LHCN-M2 (cell line): Measurements from ENCODE around the gene OIP5.

GRCh38 chr15:41115066-41115387 is 1.1 kb downstream of the INO80 start:
- RAMPAGE, long total RNA: no peak

DNA sequence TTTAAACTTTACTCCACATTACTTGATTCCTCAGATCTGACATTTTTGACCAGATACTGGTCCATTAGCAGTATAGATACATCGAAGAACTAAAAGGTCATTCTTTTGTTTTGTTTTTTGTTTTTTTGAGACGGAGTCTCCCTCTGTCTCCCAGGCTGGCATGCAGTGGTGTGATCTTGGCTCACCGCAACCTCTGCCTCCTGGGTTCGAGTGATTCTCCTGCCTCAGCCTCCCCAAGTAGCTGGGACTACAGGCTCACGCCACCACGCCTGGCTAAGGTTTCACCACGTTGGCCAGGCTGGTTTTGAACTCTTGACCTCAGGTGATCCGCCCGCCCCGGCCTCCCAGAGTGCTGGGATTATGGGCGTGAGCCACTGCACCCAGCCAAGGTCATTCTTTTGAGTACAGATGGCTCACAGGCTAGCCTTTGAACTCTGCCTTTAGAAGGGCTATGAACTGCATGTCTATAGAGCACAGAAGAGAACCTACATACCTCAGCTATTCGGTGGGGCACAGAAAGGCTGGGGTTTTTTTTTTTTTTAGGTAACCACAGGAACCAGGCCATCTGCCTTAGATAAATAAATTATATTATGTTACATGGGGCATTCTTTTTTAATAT is 28.7 kb downstream of the CHP1 start:
- RAMPAGE, long total RNA: no peak

DNA sequence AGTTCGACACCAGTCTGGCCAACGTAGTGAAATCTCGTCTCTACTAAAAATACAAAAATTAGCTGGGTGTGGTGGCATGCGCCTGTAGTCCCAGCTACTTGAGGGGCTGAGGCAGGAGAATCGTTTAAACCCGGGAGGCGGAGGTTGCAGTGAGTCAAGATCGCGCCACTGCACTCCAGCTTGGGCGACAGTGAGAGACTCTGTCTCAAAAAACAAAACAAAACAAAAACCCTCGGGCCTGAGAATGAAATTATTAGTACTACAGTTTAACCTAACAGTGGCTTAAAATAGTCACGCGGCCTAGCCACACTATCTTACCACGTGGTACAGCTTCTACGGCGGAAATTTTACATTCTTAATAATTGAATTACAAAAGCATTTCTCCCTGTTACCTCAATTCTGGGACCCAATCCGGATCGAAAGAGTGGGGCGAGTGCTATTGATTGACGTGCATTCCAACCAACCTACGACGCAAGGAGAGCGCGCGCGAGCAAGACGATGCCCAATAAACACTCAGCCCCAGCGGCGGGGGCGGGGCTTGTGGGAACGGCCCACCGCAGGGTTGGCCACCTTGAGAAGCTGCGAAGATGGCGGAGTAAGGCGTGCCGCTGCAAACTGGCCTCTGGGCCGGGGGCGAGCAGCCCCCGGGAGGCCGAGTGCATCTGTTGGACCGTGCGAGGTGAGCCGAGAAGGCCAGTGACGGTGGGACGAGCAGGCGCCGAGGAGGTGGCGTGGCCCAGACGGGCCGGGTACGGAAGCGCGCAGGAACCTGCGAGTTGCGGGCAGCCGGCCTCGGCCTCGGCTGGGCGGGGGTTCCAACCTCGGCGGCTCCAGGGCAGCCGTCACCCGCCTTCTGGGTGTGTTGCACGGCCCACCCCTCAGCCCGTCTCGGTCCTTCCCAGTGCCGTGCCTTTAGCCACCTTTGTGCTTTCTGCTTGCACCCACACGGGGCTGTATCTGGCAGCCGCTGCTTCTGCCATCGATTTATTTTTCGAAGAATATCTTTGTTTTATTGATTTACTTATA is 48.6 kb downstream of the OIP5 start:
- RAMPAGE, long total RNA: no peak

DNA sequence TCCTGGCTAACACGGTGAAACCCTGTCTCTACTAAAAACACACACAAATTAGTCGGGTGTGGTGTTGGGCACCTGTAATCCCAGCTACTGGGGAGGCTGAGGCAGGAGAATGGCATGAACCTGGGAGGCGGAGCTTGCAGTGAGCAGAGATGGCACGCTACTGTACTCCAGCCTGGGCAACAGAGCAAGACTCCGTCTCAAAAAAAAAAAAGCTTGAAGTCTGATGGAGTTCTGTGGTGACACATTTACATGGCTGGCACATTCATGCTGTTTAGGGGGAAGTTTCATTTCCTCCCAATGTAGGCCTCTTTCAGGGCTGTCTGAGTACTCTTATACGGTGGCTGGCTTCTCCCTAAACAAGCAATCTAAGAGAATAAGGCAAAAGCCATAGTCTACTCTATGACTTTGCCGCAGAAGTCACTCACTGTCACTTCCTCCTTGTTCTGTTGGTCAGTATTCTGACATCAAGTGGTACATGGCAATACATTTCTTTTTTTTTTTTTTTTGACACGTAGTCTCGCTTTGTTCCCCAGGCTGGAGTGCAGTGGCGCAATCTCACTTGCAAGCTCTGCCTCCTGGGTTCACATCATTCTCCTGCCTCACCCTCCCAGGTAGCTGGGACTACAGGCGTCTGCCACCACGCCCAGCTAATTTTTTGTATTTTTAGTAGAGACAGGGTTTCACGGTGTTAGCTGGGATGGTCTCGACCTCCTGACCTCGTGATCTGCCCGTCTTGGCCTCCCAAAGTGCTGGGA is 41.2 kb downstream of the OIP5 start:
- RAMPAGE, long total RNA: no peak

- RAMPAGE, long total RNA: start-site peak on the minus strand at chr15:41332573-41332579, 18 reads
These were observed at the start of gene OIP5 for GRCh38 chr15:41332197-41333058. Gene OIP5 (minus strand): TSS chr15:41332591.

DNA sequence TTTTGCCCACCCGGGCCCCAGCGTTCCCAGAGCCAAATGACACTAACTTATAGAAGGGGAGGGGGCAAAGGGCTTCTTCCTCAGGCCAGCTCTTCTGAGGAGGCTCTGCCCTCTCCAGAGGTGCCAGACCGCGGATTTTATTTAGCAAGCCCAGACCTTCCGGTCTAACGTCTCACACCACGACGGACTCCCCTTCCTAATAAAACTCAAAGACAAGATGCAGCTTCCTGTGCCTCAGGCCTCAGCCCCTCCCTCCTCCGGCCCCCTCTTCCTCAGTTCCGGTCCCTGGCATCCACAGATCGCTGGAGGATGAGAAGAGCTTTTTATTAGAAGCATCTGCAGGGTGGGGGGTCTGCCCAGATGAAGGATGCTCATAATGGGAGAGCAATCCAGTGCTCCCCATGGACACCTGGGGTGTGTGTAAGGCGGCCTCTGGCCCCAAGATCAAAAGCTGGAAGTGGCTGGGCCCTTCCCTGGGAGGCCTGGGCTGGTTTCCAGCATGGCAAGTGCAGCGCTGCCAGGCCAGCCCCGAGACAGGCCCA is 9.7 kb downstream of the ITPKA start:
- RAMPAGE, long total RNA: no peak

DNA sequence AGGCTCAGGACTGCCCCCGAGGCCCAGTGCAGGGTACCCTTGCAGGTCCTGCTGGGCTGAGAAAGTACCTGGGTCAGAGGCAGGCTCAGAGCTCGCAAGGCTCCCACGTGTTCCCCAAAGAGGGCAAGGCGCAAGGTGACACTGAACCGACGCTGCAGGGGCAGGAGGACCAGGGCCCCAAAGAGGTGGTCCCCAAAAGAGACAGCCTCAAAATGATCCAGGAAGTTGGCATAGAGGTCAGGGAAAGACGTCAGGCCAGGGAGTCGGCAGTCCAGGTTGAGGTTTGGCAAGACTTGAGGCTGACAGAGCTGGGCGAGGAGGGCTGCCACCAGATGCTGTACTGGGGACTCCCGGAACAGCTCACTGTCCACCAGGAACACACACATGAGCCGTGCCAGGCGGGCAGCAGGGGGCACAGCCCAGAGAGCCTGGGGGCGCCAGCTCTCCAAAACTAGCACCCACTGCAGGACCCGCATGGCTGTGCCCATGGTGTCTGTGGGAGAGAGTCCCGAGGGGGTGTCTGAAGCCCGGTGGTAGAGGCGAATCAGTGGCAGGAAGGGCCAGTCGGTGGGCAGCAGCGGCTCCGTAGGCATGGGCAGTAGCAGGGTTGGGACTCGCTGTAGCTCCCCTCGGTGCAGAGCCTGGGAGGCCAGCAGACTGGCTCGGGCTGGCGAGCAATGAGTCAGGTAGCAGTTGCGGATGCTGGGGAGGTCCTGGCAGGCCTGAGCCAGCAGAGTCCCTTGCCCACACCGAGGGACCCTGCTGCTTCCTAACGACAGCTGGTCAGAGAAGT is 6.9 kb upstream of the LTK start:
- RAMPAGE, long total RNA: no peak

GRCh38 chr15:41523528-41524689 is 10.3 kb upstream of the LTK start:
- RAMPAGE, long total RNA: no peak

DNA sequence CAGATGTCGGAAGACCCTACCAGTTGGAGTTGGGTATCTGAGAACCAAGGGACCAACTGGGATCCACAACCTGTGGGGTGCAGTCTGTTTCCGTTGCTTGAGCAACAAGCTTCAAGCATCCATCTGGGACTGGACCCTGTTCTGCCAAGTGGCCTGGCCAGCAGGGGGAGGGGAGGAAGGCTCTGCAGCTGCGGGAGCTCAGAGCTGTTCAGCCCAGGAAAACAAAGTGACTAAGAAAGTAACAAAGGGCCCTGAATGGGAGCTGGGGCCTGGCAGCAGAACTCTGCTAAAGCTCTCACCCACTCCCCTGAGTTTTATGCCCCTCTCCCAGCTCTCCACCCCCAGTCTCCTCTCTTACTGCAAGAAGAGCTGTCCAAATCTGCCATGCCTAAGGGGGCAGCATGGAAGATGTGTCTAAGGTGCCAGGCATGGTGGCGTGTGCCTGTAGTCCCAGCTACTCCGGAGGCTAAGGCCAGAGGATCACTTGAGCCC is 2.8 kb downstream of the TYRO3 start:
- RAMPAGE, long total RNA: no peak

DNA sequence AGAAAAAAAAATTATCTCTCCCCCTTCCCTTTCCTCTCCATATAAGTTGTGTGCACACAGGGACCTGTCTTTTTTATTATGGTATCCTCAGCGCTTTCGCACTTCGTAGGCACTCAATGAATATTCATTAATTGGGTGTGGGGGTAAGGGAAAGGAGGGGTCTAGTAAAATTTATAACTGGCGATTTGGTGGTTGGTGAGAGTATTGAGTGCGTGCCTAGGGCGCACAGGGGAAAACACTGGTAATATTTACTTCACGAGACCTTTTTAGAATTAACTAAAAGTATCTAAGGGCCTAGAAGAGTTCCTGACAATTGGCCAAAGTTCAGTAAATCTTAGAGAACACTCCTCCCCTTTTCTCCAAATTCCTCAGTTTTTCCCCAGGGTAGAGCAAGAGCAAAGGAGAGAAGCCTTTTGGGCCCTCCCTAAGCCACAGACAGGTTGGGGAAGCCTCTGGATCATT is 25.7 kb downstream of the TYRO3 start:
- RAMPAGE, long total RNA: no peak

GRCh38 chr15:41669363-41670106 is 104.7 kb upstream of the MAPKBP1 start:
- RAMPAGE, long total RNA: no peak

DNA sequence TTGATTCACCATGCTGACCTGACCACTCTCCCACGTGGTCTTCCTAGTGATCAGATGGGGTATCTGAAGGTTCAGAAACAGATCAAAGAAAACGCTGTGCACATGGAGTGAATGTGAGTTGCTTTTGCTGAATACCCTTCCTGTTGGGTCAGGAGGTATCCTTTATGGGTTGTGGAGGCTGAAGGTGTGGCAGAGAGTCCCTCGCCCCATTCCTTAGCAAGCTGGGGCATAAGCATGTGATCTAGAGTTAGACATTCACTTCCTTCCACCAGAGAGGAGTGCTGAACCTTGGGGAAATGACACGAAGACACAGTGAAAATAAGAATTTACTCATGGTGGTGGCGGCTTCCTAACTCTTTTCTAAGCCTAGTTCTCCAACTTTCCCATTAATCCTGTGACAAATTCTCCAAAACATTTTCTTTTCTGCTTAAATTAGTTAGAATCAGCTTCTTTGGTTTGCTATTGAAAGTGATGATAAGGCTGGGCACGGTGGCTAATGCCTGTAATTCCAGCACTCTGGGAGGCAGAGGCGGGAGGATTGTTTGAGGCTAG is 27.9 kb upstream of the SPTBN5 start:
- RAMPAGE, long total RNA: no peak

- RAMPAGE, long total RNA: no peak
These were observed 31.6 kb upstream of the SPTBN5 start for GRCh38 chr15:41925072-41926160.

DNA sequence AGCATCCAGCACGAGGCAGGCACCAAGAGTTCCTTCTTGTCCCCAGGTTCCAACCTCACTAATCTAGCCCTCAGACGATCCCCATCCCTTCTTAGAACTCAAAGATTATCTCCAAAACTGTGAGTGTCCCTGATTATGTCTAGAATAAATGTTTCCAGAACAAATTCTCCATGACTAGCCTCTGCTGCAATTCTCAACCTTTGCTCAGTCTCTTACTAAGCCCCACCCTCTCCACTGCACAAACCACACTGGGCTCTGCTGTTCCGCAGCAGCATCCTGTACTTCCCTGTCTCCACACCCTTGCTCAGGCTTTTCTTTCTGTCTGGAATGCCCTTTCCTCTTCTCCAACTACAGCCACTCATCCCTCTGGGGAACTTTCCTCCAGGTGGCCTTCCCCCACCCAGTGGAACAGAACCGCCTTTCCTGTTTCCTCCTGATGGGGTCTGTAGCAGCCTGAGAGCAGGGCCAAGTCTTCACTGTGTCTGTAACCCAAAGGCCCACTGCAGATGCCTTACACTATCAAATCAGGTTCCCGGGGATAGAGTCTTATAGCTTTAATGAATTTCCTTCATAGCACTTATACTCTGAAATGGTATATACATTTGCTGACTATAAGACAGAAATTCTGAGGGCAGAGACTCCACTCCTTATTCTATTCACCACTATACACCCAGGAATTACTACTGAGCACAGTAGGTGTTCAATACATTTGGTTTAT is 32.8 kb upstream of the SPTBN5 start:
- RAMPAGE, long total RNA: no peak

GRCh38 chr15:41944916-41945727 is 27.2 kb downstream of the EHD4 start:
- RAMPAGE, long total RNA: no peak

GRCh38 chr15:42094644-42095217 is 369 bp upstream of the PLA2G4D start:
- RAMPAGE, long total RNA: no peak

GRCh38 chr15:42210546-42211044 is 2.5 kb upstream of the VPS39 start:
- RAMPAGE, long total RNA: no peak

DNA sequence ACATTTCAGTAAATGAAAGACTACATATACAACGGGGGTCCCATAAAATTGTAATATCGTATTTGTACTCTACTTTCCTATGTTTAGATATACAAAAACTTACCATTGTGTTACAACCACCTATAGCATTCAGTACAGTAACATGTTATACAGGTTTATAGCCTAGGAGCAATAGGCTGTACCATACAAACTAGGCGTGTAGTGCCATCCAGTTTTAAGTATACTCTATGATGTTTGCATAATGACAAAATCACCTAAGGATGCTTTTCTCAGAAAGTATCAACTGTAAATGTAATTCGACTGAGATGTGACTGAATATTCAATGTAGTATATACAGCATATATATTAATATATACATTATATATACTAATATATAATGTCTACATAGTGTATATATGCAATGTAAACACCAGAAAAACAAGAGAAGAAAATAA is 1.5 kb upstream of the GANC start:
- RAMPAGE, long total RNA: no peak

DNA sequence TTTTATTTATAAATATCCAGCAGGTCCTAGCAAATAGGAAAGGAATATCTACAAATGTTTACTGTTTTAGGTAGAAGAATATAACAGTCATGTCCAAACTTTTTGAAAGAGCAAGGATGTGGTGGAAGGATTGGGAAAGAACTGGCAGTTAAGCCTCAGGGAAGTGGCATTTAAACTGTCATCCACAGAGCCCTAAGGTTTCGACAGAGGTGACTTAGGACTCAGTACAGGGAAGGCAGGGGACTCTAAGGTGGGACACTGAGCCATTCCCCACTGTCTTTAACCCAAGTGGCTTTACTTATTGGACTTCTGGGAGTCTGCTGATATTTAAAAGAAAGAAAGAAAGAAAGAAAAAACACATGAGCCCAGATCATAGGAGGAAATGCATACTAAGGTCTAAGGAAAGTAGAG is 11.8 kb upstream of the TMEM87A start:
- RAMPAGE, long total RNA: no peak

GRCh38 chr15:42301805-42302335 is 28.6 kb upstream of the TMEM87A start:
- RAMPAGE, long total RNA: no peak